Calu3 (cell line): ENCODE measurements around a stretch of chr2.

- PRO-cap: no peak
Observed at GRCh38 chr2:215903680-215904234, 109.6 kb downstream of the MREG start.

GRCh38 chr2:216114614-216115702 is 5.8 kb downstream of the XRCC5 start:
- PRO-cap: unidirectional peak, plus-strand start at chr2:216114962; bidirectional peak, plus-strand start at chr2:216115178, minus-strand start at chr2:216115211; bidirectional peak, plus-strand start at chr2:216115313, minus-strand start at chr2:216115245

DNA sequence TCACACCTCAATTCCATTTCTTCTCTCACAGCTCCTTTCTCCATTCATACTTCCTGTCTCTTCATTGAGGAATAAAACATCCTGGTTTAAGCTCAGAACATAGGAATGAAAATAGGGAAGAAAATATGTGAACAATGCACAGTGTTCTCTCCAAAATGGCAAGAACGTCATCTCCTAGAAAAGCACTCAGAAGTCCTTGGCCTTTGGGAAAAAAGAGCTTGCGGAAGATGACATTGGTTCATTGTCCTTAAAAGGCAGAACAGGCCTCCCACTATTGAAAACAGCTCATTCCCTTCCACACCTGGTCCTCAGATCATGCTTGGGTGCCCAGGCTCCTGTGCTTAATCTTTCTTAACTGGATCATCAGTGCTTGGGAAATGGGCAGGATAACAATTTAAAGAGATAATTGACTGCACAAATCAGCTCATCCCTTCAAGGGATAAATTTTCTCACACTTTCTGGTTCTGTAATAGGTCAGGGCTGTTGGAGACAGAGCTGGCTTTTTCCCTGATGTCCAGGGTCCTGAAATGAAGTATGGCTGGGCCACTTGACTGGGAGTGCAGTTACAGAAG is 69.2 kb downstream of the MARCHF4 start:
- PRO-cap: no peak

- PRO-cap: no peak
Observed at GRCh38 chr2:216536716-216537158, 38.1 kb downstream of the RPL37A start.

DNA sequence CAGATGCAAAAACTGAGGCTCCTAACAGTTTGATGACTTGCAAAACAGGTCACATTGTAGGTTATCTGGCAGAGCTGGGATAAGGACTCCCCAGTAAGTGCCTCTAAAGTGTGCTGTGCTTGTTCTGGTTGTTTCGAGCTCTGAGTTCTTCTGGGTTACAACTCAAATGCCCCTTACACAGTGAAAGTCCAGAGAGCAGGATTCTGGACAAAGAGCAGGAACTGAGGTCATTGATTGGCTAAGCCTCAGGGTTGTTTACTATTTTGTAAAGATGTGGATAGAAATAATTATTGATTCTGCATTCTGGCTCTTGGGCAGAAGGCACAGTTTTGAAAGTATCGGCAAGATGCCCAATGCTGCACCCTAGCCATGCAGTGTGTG is 17.0 kb upstream of the IGFBP2 start:
- PRO-cap: no peak

GRCh38 chr2:216659305-216659878 is 26.2 kb downstream of the IGFBP2 start:
- PRO-cap: no peak

- PRO-cap: no peak
Observed at GRCh38 chr2:216673264-216673985, 21.9 kb downstream of the IGFBP5 start.

DNA sequence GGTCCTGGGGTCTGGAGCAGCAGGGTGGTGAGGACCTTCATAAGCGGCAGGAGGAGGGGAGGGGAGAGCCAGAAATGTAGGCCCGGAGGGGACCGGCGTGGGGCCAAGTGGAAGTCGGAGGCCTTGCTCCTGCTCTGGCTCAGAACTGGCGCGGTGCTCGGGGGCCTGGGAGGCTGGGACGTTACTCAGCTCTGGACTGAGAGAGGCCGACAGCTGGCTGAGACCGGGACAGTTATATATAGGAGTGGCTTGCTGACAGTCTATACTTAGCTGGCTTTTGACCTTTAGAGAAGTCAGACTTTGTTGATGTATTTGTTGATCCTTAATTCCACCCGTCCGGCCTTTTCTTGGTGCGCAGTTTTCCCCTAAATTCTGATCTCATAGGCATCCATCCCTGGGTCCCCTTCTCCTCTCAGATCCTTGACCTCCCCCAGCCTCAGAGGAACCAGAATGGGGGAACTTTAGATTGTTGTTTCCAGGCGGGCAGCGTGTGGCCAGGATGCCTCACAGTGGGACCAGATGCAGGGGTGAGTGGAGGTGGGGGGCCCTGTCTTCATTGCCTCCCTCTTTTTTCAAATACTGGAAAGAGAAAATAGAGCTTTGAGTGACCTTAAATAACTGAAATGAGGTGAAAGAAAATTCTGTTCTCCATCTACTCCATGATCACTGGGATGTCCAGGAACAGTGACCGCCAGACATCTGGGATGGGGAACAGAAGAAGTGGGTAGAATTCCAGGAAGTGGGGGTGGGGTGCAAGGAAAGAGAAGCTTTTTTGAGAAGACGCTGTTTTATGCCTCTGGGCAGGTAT is 15.5 kb downstream of the IGFBP5 start:
- PRO-cap: no peak

- PRO-cap: no peak
Observed at GRCh38 chr2:216697131-216697797, 1.9 kb upstream of the IGFBP5 start.

DNA sequence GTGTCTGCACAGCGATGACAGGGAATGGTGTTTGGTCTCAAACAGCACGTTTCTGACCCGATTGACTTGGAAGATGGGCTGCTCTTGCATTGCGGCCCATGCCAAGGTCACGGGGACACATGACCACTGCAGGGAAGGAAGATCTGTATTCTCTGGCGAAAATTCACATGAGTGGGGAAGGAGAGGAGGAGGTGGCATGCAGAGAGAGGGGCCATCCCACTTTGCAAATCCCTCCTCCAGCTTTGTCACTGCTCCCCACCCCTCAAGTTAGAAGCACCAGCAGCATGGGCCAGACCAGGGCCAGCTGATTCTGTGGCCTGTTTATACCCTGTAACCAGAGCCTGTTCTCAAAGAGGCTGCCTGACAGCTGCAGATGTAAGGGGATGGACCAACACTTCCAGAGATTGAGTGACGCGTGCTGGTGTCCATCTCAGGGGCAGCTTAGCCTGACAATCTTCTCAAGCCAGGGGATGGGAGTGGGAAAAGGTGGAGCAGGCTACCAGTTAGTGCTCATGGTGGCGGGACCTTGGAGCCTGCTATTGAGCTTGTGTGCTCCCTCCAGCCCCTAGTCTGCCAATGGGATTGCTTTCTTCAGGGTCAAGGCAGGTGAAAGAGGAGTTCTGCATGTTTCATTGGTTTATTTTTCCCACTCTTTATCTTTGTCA is 57.1 kb downstream of the TNP1 start:
- PRO-cap: no peak

DNA sequence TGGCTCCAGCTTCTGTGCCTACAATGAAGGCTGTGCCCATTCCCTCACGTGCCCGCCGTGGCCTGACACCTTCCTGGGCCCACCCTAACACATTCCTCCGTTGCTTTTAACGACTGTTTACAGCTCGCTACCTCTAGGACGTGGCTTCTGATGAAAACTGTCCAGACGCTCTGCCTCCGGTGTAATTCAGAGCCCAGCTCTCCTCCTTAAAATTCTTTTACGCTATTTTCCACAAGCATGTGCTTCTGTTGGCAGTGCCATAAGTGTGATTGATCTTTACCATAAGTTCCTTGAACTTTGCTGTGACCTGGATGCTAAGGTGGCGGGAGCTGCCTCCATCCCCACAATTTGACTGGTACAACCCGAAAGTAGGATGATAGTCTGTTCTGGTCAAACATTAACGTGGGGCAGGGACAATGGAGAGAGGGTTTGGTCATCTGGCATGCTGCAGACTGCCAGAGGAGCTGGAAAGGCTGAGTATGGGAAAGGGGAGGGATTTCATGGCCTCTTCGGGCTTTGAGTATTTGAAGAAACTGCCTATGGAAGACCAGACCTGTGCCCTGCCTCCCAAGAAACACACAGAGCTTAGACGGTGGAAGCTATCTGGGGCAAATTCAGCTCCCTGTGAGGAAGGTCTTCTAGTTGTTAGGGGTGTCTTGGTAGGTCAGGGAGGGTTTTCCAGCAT is 206.9 kb upstream of the TNP1 start:
- PRO-cap: no peak

DNA sequence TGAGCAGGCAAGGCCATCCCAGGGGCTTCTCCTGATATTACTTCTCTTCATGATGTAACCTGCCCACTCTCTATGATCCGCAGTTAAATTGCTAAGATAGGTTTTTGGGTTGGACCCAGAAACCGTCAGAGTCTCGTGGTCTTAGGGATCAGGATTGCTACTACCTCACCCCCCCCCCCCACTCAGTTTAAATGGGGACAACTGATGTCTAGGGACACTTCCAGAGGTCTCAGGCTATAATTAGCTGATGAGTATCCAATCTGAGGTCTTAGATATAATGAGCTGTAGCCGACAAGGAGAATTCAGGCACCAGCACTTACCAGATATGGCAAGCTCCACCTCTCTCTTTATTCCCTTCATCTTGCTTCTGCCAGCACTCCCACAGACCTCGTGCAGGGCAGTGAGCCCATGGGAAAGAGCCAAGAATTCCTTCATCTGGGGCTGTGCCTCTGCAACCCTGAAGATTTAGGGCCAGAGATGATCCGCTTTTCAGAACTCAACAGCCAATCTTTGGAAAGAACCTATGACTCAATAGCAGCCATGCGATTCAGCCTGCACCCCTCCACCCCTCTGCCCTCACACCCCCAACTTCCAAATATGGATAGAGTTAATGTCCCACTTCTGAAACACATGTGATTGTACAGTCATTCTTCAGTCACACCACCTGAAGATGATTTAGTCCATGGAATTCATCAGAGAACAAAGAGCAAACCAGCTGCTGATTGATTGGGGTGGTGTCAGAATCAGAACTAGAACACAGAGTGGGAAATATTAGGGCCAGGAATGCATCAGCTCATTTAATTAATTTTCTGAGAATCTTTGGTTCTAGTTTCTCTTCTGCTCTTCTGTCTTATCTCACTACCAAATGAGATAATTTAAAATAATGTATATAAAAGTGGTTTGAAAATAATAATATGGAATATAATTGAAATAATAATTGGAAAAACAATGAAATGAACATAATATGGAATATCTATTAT is 533.7 kb upstream of the TNP1 start:
- PRO-cap: no peak

- PRO-cap: no peak
Observed at GRCh38 chr2:217398850-217399262, 539.0 kb upstream of the TNP1 start.

GRCh38 chr2:217686439-217686781 is 316.4 kb downstream of the TNS1 start:
- PRO-cap: no peak

DNA sequence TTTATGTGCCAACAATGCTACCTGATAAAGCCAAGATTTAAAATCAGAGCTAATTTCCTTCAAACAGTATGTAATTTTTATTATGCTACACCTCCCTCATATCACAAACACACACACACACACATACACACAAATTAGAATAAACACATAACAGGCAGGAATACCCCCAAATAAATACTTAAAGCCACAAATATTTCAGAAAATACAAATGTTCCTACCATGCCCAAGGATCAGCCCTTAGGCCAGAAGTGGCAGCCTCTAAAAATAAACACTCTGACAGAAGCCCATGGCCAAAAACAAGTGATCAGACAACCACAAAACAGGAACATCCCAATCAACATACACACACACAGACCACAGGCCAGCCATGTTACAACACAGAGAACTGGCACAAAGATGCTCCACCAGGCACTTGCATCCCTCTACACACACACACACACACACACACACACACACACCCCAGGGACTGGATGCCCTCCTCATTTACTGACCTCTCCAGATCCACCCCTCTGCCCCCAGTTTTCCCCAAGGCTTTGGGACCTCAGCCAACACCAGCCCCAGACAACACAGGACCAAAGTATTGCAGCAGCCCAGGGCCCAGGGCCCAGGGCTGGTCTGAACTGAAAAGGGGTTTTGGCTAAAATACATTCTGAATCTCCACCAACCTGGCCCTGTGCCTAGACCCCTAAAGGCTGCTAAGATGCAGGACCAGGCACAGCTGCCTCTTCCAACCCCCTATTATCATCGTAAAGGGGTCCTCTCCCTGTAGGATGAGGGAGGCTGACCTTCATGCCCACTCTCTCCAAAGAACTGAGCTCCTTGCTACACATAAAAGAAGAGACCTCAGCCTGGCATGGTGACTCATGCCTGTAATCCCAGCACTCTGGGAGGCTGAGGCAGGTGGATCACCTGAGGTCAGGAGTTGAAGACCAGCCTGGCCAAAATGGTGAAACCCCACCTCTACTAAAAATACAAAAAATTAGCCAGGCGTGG is 151.5 kb downstream of the TNS1 start:
- PRO-cap: no peak

GRCh38 chr2:217854596-217854959 is 148.2 kb downstream of the TNS1 start:
- PRO-cap: no peak

GRCh38 chr2:217884763-217885161 is 118.0 kb downstream of the TNS1 start:
- PRO-cap: no peak

GRCh38 chr2:217888393-217888773 is 114.4 kb downstream of the TNS1 start:
- PRO-cap: no peak

GRCh38 chr2:217902460-217903391 is 100.1 kb downstream of the TNS1 start:
- PRO-cap: no peak

DNA sequence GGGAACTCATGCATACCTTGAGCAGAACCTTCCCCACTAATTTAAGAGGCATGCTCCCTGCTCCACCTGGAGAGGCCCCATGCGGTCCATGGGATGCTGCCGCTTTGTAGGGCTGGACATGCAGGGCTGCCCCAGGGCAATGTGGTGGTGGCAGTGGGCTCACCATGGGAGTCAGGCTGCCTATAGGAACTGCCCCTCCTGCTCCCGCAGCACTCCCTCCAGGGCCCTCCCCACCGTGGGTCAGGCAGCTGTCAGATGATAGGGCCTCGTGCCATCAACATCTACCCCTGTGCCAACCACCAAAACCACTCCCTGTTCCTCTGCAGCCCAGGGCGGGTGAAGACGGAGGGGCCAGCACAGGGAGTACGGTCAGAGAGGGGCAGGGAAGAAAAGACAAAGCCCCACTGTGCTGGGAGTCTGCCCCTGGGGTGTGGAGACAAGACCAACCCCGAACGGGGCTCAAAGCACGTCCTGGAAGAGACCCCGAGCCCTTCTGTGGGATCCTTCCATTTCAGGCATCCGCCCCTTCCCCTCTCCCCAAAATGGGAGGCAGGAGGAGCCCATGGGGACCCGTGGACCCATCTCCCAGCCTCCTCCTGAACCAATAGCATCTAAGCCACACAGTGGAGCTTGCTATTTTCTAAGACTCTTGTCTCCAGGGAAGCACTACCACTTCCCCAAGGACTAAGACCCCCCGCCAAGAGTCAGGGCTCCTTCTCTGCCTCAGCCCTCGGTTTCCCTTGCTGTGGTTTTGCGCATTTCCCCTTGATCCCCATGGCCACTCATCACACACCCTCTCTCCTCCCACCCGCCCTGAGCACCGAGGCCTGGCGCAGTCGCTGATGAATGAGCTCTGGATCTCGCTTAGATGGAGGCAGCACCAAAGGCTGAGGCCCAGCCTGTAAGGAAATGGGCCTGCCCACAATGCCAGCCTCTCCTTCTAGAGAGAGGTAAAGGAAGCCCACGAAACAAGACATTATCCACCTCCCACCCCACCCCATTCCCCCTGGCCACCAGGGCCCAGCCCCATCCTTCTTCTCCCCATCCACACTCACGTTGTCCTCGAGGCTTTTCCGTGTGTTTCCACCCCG is 97.2 kb downstream of the TNS1 start:
- PRO-cap: no peak